Tibial artery (tissue), 1 donor: ENCODE results near the genes BRINP3 and RGS1.

GRCh38 chr1:184425621-184426275, 38.9 kb downstream of the C1orf21 start:
- PRO-cap: no peak

- PRO-cap: no peak
Observed at GRCh38 chr1:184663898-184665160, 90.3 kb downstream of the EDEM3 start.

DNA sequence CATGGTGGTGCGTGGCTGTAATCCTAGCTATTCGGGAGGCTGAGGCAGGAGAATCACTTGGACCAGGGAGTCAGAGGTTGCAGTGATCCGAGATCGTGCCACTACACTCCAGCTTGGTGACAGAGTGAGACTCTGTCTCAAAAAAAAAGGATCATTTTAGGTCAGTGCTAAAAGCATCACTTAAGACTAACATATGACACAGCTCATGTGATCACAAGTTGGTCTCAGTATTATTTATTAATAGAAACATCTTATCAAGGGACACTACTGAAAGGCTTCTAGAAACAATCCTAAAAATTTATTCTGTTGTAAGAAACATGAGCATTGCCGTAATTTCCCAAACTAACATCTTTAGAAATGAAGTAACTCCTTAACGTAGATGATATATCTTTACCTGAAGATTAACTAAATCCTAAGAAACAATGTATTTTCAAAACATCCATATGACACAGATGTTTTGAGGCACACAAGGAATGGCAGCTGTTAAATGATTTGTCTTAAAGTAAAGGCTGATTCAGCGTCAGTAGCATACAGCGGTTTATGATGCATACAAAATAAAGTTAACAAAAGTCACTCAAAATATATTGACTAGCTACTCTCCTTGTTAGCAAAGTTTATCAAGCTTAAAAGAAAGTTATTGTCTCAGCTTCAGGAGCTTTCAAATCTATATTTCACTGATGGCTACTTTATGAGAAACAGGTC, 2.6 kb downstream of the NIBAN1 start:
- PRO-cap: bidirectional peak, plus-strand start at position 264 of the sequence, minus-strand start at position 139 of the sequence

DNA sequence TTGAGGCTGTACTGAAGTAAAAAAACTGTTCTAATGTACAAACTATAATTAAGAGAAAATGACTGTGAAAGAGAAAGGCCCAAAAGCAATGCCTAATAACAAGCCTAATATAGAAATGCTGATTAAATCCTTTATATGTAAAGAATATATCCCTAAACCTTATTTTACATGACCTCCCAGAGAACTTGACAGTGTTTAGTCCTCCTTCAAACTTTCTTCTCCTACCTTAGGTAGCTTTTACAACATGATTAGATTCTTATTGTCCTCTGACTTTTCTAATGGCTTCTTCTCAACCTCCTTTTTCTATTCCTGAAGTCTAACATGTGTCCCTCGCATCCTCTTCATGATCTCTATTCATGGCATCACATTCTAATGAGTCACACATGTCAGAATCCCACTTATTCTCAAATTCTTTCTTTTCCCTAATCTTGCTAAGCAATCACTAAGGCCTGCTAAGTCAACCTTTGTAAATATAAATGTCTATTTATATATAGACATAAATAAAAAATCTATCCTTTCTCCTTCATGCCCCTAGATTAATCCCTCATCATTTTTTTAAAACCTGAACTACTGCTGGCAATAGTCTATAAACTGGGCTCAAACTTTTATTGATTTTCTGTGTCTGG, 13.8 kb downstream of the IVNS1ABP start:
- PRO-cap: no peak

GRCh38 chr1:185304771-185305287, 12.2 kb downstream of the IVNS1ABP start:
- PRO-cap: no peak

DNA sequence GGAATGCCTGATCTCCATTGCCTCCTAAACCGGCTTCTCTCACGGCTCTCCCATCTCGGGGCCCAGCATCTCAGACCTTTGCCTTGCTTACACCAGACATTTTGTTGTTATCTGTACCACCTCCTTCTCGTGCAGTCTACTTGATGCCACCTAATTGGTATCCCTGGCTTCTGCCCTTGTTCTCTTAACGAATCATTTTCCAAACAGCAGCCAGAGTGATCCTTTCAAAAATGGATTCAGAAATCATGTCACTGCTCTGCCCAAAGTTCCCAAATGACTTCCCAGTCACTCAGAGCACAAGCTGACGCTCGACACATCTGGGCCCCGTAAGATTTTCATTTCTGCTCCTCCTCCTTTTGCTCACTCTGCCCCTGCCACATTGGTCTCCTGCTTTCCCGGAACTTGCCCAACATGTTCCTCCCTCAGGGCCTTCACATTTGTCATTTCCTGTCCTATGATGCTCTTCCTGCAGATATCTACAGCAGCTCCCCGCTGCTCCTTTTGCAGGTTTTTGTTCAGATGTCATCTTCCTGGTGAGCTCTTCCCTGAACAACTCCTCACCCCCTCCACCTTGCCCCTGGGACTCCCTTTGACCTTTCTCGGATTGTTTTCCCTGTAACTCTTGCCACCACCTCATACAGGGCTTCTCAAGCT, 58.4 kb upstream of the IVNS1ABP start:
- PRO-cap: bidirectional peak, plus-strand start at position 471 of the sequence, minus-strand start at position 271 of the sequence

DNA sequence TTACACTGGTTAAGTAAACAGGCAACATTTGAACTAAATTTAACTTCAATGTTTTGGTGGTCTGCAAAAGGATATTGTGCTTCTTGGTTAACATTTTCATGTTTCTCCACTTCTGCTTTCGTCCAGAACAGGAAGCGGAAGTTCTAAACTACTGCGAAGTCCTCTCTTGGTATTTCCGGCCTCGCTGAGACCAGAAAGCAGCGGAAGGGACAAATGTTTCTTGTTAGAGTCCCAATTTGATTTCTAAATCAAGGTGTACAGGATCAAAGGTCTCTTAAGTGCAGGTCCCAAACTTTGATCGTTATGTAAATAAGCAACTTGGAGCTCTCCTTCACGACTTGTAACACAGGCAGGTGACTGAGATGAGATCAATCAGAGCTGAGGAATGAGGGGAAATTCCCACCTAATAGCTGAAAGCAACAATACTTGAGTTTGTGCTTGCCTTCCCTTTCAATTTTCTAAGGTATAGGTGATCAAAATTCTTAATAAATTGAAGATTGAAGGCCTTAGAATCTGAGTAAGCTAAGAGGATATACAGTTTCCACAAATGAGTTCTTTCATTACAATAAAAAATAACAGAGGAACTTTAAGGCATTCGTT, 40.1 kb upstream of the HMCN1 start:
- PRO-cap: unidirectional peak, plus-strand start at position 187 of the sequence

DNA sequence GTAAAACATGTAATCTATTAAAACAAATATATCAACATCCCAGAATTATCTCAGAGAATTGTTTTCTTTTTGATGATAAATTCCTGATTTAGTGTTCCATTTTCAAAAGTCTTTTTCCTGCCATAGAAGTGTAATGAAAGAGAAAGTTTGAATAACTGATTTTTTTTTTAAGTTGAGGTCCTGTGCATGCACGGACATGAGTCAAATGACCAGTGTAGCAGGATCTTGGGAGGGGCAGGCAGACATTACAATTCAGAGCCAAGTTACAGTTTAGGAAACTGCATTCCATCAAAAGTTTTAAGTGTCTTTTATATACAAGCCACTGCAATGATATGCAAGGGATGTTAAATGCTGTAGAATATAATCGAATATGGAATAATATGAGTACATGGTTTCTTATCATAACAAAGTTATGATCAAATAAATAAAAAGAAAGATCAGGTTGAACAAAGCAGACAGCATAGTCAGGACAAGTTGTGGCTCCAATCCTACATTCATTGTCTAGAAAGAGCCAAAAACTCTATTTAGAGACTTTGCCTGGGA, 227.5 kb downstream of the HMCN1 start:
- PRO-cap: no peak

GRCh38 chr1:186327220-186327761, 31.2 kb downstream of the PRG4 start:
- PRO-cap: no peak

DNA sequence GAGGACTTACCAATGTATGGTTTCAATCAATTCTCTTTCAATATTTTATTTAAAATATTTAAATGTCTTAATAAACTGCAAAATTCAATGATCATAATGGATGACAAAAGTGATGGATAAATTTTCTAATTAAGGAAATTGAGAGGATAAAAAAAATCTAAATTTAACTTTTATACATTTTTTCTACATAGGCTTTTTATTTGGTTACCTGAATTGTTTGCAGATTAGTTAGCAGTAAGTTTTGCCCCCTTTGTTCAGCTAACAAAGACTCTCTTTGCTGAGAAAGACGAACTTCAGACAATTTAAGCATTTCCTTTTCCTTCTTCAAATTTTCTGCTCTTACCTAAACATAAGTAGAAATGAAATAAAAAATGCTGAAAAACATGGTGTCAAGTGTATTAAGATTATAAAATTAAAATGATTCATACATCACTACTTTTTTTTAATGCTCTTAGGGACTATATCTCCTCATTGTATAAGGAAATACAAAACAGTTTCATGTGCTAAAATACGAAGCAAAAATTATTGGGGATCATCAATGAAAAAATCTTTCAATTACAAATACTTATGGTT, 23.2 kb downstream of the TPR start:
- PRO-cap: no peak

- PRO-cap: no peak
Observed at GRCh38 chr1:186374141-186374697, 834 bp downstream of the TPR start.

DNA sequence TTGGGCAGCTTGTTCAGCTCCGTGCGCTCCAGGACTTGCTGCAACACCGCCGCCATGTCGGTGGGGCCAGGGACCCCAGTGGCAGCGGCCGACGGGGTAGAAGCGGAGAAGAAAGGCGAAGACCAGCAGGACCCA, 213 bp downstream of the TPR start:
- PRO-cap: no peak

DNA sequence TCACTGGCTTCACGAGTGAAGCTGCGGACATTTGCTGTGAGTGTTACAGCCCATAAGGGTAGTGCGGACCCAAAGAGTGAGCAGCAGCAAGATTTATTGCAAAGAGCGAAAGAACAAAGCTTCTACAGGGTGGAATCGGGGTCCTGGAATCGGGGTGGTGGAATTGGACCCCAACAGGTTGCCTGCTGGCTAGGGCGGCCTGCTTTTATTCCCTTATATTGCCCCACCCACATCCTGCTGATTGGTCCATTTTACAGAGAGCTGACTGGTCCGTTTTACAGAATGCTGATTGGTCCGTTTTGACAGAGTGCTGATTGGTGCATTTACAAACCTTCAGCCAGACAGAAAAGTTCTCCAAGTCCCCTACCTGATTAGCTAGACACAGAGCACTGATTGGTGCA, 1580.3 kb downstream of the BRINP3 start:
- PRO-cap: no peak

- PRO-cap: no peak
Observed at GRCh38 chr1:190477468-190478043, at the start of gene BRINP3. TSS of gene BRINP3 (minus strand) at chr1:190477864.

DNA sequence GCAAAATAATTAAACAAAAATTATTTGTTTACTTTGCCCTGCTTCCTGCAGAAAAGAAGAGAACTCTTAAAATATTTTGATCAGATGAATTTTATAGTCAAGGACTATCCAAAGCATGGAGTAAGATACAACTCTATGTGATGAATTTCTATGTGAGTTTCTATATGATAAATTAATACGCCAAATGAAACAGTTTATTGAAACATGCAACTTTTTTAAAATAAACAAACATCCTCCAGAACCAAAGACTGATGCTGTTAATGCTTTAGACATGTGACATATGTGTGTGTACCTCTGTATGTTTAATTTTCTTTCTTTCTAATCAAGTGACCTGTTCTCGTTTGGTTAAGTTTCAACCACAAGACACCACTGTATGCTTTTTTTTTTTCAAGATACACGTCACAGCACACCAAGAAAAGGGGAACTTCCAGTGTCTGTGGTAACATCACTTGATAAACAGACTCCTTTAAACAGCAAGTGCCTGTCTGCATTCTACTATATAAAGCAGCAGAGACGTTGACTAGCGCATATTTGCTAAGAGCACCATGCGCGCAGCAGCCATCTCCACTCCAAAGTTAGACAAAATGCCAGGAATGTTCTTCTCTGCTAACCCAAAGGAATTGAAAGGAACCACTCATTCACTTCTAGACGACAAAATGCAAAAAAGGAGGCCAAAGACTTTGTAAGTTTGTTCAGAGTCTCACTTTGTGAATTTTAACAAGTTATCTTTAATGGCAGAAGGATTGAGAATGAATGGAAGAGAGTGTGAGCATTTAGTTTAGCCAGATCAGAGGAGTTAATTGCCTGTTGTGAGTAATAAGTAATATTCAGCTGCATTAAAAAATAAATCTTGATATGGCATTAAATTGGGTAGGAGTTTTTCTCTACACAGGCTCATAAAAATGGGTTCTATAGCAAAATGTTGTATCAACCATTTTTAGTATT, at the start of gene RGS1:
TSS of gene RGS1 (plus strand) at position 526 of the 945 bp plus-strand sequence.
- PRO-cap: unidirectional peak, plus-strand start at position 528 of the sequence

DNA sequence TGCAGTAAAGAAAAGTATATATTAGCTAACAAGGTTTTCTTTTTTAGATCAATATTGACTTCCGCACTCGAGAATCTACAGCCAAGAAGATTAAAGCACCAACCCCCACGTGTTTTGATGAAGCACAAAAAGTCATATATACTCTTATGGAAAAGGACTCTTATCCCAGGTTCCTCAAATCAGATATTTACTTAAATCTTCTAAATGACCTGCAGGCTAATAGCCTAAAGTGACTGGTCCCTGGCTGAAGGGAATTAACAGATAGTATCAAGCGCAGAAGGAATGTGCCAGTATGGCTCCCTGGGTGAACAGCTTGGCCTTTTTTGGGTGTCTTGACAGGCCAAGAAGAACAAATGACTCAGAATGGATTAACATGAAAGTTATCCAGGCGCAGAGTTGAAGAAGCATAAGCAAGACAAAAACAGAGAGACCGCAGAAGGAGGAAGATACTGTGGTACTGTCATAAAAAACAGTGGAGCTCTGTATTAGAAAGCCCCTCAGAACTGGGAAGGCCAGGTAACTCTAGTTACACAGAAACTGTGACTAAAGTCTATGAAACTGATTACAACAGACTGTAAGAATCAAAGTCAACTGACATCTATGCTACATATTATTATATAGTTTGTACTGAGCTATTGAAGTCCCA, 3.6 kb downstream of the RGS1 start:
- PRO-cap: no peak

GRCh38 chr1:192609130-192609585, 26.8 kb upstream of the RGS13 start:
- PRO-cap: no peak

DNA sequence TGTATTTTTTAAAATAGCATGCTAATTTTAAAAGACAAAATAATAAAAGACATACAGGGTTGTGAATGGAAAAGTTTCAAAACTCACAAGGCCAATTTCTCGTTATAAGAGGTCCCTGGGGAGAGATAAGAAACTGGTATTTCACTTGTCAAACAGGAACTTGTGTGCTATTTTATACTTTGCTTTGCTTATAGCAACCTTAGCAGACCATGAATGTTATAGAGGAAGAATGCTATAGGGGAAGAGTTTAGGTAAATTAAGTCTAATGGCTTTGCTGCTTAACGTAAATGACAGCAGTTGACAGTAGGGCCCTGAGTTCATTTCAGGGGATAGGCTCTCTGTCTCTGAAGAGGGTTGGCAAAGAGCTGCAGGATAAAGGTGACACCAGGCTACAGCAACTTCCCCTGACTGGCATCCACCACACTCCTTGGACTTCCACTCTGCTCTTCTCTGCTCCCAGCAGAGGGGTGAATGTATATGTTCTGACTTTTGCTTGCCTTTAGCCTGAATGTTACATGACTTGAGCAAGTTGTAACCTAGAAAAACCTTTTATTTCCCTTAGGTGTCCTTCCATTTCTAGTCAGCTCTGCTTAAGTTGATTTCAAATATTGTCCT, 9.2 kb upstream of the RGS13 start:
- PRO-cap: no peak

GRCh38 chr1:192830526-192831017, 21.7 kb downstream of the RGS2 start:
- PRO-cap: no peak

DNA sequence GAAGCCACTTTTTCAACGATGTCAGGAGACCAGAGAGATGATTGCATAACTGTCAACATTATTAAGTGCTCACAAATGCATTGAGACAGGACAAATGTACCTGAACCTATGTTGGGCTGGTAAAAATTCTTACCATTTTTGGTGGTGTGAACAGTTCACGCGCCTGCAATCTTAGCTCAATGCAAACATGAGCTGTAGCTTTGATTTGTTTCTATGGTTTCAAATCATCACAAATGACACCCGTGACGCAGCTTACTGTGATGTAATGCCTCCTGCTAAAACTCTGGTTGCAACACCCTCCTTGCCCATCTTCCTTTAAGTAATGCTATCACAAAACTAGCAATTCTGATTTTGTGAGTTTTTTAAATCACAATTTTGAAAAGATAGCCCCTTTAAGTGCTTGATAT, 104.3 kb downstream of the UCHL5 start:
- PRO-cap: no peak